Measurements from ENCODE around the gene ARFGEF2.

DNA sequence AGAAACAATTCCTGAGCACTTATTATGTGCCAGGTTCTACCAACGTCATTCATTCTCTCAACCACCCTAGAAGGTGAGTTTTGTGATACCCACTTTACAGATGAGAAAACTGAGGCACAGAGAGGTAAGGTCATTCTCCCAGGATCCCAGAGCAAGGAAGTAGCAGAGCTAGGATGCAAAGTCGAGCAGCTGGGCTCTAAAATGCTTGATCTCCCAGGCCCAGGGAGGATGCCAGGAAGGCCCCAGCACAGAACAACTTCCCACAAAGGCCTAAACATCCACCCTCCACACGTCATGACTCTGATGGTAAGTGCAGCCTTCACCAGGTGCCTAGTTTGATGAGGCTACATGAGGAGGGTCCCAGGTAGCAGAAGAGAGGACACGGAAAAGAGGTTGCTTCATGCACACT lies 85.5 kb downstream of the PREX1 start:
- PRO-cap = no peak

- PRO-cap = no peak
These were observed 44.9 kb downstream of the PREX1 start for GRCh38 chr20:48782639-48783489.

- PRO-cap = no peak
These were observed 44.1 kb downstream of the PREX1 start for GRCh38 chr20:48783490-48784340.

DNA sequence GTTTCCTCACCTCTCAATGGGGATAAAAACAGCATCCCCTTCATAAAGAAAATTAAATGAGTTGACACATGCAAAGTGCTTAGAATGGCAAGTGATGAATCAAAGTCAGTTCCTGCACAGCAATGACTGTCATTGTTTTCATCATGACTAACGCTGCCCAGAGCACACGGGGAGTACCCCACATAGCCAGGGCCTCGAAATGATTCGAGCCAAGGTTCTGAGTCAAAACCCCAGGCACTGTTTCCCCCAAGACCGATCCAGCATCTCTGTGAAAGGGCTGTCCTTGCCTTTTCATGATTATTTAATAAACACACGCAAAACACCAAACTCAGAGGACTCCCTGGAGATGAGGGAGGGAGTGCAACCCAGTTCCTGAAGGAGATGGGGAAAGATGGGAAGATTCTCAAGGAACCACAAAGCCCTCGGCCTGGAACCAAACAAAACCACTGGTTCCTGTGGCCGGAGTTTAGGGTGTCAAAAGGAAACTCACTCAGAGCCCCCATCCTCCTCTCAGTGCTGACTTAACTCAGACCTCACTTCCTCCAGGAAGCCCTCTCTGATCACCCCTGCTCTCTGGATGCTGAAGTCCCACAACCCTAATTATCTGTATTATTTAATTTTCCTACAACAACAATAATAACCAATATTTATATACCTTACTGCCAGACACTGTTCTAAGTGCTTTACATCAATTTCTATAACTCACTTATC lies 3.7 kb downstream of the PREX1 start:
- PRO-cap = no peak

GRCh38 chr20:48897356-48897688 lies 24.2 kb upstream of the ARFGEF2 start:
- PRO-cap = no peak

DNA sequence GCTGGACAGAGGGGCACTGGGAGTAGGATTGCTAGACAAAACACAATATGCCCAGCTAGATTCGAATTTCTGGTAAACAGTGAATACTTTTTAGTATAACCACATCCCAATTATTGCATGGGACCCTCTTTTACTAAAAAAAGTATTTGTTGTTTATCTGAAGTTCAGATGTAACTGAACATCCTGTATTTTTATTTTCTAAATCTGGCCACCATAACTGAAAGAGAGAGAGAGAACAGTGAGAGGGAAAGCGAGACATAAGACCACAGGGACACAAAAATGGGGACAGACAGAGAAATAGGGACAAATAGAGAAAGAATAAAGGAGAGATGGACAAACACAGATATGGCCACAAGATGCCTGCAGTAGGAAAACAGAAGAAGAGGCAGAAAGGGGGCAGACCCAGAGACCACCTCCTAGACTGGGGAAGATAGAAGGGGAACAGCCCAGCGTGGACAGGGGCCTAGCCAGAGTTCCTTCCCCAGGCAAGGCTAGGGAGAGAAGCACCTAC lies 7.7 kb upstream of the ARFGEF2 start:
- PRO-cap = no peak

- PRO-cap = bidirectional peak, plus-strand start at chr20:48921711, minus-strand start at chr20:48921644
These were observed at the start of gene ARFGEF2 for GRCh38 chr20:48921105-48921854. Gene ARFGEF2 (plus strand): TSS chr20:48921711.

DNA sequence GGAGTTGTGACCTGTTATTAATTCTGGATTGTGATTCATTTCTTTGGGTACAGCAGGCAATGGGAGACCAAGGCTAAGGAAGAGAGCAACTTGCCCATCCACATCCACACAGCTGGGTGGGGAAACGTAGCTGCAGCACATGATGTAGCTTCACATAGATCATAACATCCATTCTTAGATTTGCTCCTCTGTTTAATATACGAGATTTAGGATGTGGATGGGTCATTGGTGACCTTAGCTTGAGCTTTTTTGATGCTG lies 5.2 kb downstream of the ARFGEF2 start:
- PRO-cap = no peak

- PRO-cap = no peak
These were observed 11.6 kb downstream of the ARFGEF2 start for GRCh38 chr20:48933009-48933639.

- PRO-cap = no peak
These were observed 17.2 kb downstream of the ARFGEF2 start for GRCh38 chr20:48938629-48939176.

GRCh38 chr20:48974489-48974900 lies 53.0 kb downstream of the ARFGEF2 start:
- PRO-cap = no peak

DNA sequence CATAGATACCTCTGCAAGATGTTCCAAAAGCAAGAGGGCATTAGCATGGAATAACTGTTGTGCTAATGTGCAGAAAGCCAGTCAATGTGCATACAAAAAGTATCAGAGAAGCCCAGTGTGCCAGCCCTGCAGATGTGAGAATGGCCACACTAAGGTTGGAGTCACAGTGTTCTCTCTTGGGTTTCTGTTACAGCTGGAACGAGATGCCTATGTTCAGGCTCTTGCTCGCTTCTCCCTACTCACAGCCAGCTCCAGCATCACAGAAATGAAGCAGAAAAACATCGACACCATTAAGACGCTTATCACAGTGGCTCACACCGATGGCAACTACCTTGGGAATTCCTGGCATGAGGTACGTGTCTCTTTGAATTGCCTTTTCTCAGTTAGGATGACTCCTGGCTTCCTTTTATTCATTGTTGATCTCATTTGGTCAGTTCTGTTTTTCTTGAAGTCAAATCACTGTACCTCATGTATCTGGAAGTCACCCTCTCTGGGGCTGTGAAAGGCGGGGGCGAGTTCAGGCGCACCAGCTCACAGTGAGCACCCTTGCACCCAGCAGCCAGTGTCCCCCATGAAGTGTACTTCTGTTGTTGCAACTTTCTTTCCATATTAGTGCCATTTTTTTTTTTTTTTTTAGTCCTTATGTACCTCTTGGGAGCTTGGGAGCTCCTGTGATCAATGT lies 55.1 kb upstream of the CSE1L start:
- PRO-cap = no peak

- PRO-cap = no peak
These were observed 5.9 kb downstream of the CSE1L start for GRCh38 chr20:49051650-49052692.

DNA sequence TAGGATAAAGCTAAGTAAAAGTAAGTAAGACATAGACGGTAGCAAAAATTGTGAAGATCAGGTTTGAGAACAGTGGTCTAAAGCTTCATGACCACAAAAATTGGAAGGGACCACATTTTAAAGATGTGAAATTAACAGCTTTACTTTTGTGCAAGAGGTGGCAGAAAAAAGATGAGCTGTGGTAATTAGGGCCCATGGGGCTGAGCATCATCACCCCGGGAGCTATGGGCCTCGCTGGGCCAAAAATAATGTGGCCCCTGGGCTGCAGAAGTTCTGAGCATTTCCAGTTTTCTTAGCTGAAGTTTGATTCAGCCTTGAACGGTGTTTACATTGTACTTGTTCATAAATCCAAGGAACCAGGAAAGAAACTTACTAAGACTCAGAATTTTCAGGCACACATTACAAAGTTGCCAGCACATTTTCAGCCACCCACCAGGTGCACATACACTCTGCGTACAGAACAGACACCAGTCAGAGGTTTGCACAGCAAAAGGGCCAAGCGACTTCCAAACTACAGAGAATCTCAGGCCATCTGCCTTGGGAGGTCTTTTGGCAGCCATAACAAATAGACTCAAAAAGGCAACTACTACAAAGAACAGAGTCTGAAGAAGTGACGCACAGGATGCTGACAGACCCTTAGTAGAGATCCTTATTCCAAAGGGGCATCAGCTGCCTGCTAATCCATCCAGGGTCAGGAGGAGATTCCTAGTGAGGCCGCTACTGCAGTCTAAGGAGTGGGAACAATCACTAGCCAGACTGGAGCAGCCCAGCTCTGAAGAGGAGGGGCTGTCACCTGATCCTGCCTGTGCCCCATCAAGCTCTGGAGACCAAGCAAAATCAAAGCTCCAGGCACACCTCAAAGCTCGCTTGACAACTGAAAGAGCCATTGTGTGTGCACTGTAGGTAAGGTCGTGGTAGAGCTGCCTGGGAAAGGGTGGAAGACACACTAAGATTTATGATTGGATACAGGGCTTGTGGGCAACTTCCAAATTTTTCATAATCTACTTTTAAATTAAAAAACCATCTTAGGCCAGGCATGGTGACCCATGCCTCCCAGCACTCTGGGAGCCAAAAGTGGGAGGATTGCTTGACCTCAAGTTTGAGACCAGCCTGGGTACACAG lies 57.9 kb downstream of the CSE1L start:
- PRO-cap = no peak

- PRO-cap = no peak
These were observed 63.8 kb downstream of the STAU1 start for GRCh38 chr20:49124282-49124733.

DNA sequence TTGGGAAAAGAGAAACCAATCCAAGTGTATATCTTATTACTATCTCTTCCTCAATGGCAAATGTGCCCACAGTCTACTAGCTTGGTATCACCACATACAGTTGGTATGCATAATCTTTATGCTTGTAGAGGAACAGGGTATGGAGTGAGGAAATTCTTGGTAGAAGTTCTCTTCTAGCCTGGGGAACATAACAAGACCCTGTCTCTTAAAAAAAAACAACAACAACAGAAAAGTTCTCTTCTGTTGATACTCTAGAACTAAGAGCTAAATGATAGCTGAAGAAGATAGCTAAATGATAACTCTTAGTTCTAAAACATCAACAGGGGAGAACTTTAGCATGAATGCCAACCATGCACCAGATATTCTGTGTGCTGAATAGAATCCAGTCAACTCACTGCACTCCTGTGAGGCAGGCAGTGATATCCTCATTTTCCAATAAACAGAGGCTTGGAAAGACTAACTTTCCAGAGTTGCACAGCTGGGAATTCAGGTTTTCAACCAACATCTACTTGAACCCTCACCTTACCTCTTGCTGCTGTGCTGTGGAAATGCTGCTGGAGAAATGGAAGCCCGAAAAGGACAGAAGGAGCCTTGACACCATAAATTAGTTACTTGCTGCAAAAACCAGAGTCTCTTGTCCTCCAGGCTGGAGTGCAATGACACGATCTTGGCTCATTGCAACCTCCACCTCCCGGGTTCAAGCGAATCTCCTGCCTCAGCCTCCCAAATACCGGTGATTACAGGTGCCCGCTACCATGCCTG lies 25.0 kb downstream of the DDX27 start:
- PRO-cap = no peak

DNA sequence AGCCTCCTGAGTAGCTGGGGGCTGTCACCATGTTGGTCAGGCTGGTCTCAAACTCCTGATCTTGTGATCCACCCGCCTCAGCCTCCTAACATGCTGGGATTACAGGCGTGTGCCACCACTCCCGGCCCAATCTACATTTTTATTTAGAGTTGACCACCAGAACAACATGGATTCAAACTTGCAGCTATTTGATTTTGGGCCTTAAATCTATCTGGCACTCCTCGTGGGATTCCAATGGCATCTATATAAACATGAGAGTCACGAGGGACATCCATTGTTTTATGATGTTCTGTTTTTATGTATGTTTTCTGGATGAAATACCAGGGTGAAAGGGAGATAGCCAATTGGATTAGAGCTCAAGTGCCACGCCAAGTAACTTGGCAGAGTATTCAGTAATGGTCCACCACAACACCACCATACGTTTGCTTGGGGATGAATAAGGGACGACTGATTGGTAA lies 4.4 kb upstream of the ZNFX1 start:
- PRO-cap = no peak

GRCh38 chr20:49285327-49286351 lies 7.8 kb upstream of the ZNFX1 start:
- PRO-cap = no peak

- PRO-cap = no peak
These were observed 74.9 kb upstream of the ZNFX1 start for GRCh38 chr20:49352821-49353173.

DNA sequence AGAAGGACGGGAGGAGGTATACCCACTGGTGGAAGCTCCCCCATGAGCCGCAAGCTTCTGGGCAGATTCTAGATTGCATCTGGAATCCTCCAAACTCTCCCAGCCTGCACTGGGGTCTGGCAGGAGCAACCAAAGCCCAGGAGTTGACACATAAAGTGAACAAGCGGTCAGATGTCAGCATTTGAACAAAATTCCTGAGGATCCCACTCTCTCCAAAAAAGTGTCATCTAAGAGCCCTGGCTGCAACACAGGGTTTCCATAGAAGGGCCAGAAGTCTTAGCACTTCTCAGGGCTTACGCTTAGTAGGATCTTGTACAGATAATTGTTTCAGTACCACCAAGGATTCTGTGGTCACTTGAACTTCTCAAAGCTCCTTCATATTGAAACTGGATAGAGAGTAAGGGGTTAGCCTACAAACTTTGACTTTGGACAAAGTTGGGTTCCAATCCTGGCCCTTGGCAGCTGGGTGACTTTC lies 88.1 kb downstream of the KCNB1 start:
- PRO-cap = bidirectional peak, plus-strand start at position 177 of the sequence, minus-strand start at position 59 of the sequence